Osteocyte (in vitro differentiated cells): Measurements from ENCODE around the gene IRS2.

DNA sequence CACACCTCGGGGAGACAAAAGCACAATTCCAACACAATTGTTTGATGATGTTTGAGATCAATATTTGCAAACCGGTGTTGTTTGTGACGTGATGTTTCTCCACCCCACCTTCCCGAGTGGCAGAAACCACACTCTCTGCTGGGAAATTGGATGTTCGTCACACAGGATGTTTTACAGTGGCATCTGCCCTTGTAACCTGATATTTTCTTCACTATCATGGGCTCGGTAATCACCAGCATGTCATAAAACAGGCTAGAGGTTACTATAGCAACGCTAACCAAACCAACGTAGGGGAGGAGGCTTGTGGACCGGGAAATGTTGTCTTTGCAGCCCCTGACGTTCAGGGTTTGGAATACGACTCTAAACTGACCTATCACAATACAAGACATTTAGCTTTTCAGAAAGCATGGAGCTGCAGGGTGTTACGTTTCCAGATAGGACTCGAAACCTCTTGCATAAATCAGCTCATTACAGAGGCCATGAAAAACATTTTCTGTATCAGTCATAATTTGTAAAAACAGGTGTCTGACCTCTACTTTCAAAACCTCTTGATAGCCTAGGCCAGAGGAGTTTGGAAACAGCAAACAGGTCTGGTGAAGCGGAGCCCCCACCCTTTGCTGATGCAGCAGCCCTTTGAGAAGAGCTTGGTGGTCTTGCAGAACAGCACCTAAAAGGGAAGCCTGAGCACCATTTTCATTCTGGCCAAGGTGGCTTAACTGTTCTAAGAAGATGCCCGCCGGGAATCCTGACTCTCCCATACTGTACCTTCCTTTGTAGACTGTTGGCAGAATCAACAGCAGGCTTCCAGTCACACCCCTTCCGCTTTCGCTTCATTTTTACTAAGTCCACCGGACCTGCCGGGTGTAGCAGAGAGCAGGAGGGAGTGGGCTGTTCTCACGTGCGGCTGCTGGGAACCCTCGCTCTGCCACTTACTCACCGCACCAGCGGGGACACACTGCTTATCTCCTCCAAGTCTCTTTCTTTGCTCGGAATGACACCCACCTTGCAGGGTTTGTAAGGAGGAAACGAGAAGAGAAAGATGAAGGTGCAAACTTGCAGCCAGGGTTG, 454.2 kb downstream of the IRS2 start:
- PRO-cap = no peak

DNA sequence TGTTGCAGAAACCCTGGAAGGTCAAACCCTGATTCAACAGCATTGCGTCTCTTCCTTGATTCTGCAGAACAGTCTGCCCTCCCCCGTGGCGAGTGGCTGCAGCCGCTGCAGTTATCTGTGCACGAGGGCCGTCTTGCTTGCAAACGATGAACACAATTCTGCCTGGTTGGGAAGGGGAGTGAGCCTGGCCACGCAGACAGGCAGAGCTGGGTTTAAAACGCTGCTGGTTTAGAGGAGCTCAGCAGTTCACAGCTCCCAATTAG, 373.8 kb downstream of the IRS2 start:
- PRO-cap = no peak

GRCh38 chr13:109587001-109587475, 199.3 kb downstream of the IRS2 start:
- PRO-cap = no peak

DNA sequence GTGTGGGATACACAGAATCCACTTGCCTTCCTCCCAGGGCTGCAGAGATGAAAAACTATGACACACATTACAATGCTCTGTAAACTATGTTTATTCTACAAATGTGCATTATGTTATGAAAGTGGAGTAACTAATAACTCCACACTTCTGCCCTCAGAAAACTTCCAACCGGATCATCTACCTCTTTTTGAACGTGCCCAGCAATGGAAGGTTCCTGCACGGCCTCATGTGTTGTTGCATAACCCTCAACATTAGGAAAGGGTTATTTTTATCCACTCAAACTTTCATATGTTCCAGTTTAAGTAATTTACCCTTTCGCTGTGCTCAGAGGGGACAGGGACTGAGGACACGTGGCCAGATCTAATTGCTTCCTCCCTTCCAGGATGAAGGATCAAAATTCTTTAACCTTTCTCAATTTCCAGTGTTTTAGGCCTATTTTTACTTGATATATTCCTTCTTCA, 29.6 kb downstream of the IRS2 start:
- PRO-cap = no peak

GRCh38 chr13:109782714-109783882, 3.3 kb downstream of the IRS2 start:
- PRO-cap = no peak

- PRO-cap = bidirectional peak, plus-strand start at chr13:109787084, minus-strand start at chr13:109786580
Measured at GRCh38 chr13:109786420-109786718, at the start of gene IRS2. IRS2 (minus strand) TSS chr13:109786583.

DNA sequence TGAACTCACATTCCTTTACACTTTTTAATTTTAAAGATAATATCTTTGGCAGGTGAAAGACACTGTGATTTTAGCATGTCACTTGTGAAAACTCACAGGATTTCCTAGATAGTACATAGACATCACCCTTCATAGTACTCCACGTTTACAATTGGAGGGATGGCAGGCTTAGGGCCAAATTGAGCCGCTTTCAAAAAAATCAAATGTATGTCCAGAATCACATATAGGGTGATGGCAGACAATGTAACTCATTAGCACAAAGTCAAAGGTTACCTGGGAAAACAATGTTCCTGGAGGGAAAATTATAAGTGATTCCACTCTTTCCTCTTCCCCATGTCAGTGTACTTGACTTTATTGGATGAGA, 112.2 kb upstream of the IRS2 start:
- PRO-cap = no peak

- PRO-cap = unidirectional peak, minus-strand start at chr13:110017559
Measured at GRCh38 chr13:110017462-110017996, 231.1 kb upstream of the IRS2 start.

- PRO-cap = no peak
Measured at GRCh38 chr13:110113266-110113823, 193.6 kb downstream of the COL4A1 start.

DNA sequence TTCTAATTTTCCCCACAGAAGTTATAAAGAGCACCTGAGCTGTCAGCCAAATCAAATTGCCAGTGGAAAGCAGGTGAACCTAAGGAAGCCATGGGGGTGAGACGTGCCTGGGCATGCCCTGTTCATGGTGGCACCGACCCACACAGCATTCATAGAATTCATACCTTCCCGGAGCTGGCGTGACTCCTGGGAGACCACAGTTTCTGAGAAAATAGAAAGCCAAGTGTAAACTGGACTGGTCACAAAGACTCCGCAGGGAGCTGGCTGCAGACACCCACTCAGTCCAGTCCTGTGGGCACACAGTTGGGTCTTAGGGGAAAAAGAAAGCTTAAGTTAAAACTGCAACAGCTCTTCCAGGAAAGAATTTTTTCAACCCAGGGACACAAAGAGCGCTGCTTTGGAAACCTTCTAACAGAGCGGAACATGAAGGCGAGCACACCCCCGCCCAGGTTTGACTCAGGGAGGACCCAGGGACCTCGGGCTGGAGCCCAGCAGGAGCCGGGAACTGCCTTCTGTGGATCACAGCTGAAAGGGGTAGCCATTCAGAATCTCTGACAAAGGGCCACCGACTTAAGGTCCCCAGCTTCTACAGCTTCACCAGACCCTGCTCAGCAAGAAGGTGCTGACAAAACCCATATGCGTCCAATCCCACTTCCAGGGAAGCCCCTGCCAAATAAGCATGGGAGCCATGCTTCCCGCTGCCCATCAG, 183.8 kb downstream of the COL4A1 start:
- PRO-cap = no peak

GRCh38 chr13:110181200-110181584, 125.8 kb downstream of the COL4A1 start:
- PRO-cap = no peak

DNA sequence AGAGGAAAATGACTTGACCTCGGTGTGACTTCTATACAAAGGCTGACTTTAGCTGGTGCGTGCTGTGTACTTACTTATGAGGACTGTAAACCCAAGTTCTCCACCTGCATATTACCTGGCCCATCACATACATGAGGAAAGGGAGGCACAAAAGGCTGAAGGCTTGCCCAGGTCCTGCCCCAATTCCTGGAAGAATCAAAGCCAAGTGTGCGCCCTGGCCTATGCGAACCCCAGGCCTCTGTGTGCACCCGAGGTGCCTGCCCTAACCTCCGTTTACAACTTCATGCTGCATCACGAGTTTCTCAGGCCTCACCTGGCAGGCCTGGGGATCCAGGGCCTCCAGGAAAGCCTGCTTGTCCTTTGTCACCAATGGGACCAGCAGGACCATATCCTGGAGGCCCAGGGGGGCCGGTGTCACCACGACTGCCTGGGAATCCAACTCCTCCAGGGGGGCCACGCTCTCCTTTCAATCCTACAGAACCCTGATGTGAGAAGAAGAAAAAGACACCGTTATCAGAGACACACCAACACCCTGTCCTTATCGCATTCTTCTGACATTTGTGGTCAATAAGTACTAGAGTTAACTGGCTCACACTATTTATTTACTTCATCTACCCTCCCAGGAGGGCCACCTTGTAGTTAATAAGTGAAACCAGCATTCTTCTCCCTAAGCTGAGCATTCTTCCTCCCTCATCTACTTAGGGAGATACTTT, 120.7 kb downstream of the COL4A1 start:
- PRO-cap = no peak

DNA sequence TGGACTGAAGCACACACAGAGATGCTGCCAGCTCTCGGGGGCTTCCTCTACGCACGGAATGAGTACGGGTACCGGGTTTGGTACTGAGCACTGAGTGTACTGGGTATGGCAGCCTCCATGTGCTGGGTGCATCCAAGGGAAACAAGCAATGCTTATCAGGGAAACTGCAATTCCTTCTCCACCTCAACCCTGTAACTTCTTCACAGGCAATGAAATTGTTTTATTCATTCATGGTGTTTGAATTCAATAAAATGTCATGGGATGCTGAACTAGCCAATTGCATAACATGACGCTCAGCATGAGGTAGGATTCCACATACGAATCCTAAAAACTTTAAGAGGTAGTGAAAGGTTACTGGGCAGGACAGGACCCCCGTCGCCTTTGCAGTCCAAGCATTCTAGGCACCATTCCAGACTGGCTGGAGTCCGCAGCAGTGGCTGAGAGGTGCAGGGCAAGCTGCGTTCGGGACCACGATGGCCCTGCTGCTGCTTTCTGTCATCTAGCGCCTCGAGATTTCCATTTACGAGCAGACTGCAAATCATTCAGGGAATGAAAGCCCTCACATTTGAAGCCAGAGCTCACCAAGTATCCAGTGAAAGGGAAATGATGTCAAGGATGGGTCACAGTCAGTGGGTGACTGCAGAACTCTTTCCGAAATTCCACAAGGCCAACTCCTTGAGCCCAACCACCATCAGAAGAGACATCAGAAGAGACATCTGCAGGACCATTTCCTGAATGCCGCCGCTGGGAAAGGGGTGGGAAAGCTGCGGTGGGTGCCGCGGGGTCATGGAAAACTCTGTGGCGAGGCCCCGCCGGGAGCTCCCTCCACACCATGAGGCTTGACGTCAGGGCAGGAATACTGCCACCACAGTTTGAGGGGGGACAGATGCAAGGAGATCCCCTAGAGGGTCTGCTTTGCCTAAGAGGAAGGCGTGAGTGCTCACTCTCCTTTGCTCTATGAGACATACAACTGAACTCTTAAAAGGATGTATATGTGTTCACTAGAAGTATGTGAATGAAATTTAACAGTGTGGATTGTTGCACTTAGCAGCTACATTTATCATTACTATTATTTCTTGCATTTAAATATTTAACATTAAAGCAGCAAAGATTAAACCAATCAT, 88.3 kb downstream of the COL4A1 start:
- PRO-cap = no peak

DNA sequence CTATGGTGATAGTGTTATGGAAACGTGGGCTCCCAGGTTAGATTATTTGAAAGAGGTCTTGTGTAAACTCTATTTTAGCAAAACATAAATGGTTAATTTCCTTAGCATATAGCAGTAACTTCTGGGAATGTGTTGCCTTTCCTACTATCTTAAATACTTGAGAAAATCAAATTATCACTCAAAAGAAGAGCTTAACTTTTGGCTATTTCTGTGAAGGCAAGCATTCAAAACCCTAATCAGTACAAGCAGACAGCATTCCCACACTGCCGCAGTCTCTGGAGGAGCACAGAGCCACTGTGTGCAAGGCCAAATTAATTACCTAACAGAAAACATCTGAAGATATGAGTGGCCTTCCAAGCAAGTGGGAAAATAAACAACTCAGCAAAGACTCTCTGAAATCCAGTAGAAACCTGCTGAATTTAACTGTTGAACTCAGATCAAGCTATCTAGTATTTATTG, 68.2 kb downstream of the COL4A1 start:
- PRO-cap = no peak

DNA sequence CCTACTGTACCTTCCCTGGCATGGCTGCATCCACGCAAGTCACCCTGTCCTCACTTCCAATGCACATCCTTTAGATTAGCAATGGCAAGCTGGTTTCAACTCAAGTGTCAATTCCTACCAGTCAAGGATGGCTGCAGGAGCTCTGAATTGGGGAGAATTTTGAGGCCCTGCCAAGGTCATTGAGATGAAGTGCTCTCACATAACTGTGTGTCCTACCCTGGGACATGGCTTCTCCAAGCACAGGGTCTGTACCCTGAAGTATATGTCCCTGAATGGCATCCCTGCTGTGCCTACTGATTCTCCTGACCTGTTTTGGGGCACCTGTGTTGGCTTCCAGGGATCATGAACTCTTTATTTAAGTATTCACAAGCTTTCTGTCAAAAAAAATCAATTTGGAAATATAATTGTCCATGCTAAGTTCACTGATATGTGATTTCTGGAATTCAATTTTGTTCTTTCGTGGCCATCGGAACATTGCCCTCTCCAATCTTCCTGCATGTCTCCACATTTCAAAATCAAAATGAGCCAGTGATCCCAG, 24.4 kb downstream of the COL4A1 start:
- PRO-cap = unidirectional peak, minus-strand start at position 348 of the sequence

DNA sequence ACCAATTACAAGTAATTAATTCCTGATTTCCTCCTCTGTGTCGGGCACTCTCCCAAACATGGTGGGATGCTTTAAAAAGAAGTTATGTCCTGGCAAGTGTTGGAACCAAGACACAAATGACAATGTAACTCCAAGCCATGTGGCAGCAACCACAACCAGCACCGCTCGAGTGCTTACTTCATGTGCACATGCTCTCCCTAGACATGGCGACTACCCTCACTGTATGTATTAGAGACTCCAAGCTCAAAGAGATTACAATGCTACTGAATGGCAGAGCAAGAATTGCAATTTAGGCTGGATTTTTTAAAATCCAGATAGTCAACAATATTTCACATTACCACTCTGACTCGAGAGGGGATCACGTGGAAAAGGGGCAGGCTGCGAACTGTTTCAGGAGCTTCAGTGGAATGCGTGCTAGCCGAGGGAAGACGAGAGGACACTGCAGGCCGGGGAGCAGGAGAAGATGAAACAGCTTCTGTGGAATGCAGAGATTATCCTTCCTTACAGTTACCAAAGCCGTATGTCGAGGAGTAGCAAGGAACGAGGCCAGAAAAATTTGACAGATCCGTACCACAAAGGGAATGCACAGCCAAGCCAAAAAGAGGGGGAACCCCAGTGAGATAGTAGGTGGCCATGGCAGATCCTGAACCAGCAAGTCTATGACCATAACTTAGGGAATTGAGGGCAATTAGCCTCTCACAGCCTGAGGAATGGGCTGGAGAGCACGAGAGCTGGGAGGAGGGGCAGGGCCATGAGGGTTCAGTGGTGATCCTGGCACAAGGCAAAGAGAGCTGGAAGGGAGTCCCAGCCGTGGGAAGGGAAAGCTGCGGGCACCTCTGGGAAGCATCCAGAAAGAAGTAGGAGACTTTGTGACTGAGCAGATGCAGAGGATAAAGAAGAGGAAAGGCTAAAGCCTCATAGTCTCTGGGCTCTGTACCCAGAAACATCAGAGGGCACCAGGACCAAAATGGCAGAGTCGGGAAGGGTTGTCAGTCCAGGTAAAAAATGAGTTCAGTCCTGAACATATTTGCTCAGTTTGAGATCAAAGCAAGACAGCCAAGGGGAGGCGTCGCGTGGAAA, 5.3 kb downstream of the COL4A1 start:
- PRO-cap = no peak

DNA sequence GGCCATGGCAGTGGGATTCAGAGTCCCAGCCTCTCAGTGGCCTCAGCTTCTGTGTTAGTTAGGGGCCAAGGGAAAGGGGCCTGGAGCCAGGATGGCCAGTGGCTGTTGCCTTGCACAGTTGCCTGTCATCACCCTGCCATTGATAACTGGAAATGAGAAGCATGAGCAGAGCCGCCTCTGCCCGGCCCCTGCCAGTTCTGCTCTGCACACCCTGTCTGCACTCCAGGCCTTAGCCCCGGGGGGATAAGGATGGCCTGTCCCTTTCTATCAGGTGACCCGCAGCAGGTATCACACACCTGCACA, 7.8 kb downstream of the COL4A2 start:
- PRO-cap = no peak

DNA sequence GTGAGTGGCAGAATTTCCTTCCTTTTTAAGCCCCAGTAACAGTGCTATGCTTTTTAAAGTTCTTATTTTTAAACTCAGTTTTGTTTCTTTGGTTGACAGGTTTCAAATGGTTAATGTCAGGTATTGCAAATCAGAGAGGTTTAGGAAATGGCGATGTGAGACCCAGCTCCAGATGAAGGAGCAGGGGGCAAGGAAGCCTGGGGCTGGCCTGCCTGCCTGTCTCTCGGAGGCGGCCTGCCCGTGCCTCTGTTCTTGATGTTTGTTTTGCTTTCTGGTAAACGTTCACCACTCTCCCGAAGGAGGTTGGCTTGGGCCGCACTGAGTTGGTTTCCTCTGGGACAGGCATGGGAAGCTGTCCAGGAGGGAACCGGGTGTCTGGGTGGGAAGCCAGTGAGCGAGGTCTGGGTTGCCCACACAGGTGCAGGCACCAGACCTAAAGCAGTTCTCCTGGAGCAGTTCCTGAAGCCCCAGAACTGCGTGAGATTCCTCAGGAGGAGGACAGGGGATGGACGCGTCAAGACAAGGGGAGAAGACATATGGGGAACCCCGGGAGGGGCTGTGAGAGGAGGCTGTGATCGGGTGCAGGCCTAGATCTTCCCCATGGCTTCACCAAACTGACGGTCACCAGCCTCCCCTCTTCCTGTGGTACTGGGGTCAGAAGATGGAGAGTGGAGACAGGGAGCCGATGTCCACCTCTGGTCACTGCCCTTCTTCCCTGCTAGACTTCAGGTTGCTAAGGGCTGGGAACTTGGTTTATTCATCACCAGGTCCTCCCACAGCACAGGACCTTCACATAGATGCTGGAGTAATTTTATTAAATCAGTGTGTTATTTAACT, 15.1 kb downstream of the COL4A2 start:
- PRO-cap = unidirectional peak, plus-strand start at position 132 of the sequence

GRCh38 chr13:110361014-110362209, 54.3 kb downstream of the COL4A2 start:
- PRO-cap = bidirectional peak, plus-strand start at chr13:110361781, minus-strand start at chr13:110361431; bidirectional peak, plus-strand start at chr13:110361898, minus-strand start at chr13:110361834

GRCh38 chr13:110396766-110397481, 89.8 kb downstream of the COL4A2 start:
- PRO-cap = bidirectional peak, plus-strand start at chr13:110397230, minus-strand start at chr13:110397020